ENCODE measurements around a stretch of chr17.

DNA sequence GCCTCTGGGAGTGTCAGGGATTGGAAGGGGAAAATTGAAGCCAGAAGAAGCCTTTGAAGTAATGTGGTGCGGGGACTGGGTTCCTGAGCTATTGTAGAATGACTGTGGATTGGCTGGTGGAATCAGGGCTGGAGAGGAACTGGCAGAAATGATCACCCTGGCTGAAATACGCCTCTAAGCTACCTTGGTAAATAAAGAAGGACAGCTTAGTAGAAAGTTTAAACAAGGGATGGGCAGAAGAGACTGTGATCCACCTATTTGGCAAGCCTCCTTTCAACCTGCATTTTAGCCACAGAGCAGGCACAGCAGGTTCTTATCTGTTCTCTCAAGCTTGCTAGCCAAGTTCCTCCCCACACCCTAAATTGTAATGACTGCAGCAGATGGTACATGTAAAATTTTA is 10.9 kb downstream of the EPN2 start:
- PRO-cap, result no peak
- RRBS, 2 experiments, result no CpG with 5 or more reads among the region's 2 CpGs

DNA sequence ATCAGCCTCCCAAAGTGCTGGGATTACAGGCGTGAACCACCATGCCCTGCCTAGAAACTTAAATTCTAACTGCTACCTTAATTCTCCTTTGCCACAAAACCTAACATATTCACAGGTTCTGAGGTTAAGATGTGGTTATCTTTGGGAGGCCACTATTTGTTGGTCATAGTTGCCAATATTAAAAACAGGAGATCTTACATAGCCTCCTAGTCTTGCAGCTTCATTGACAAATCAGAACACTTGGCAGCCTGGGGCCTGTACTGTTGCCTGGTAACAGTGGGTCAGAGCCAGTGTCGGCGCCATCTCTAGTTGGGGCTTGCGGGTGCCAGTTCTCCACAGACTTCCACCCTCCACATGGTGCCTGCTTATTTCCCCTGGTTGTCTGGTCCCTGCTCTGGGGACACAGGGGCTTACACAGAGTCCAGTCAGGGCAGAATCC is 13.2 kb downstream of the EPN2 start:
- PRO-cap, result no peak
- RRBS, 2 experiments, result no CpG with 5 or more reads among the region's 4 CpGs

GRCh38 chr17:19254665-19255337 is 17.6 kb downstream of the EPN2 start:
- PRO-cap, result no peak
- RRBS, 2 experiments, result no CpG with 5 or more reads among the region's 6 CpGs

- PRO-cap, result no peak
- RRBS, 2 experiments, result no CpG with 5 or more reads among the region's 2 CpGs
Measured at GRCh38 chr17:19316850-19317061, 45.8 kb downstream of the B9D1 start.

- PRO-cap, result no peak
- RRBS, 2 experiments, result no CpG with 5 or more reads among the region's 5 CpGs
Measured at GRCh38 chr17:19338516-19339284, 23.8 kb downstream of the B9D1 start.

- PRO-cap, result no peak
- RRBS, 2 experiments, result 66 to 78% methylated on average over 3 of the region's 21 CpGs
Measured at GRCh38 chr17:19752536-19753489, 4.7 kb upstream of the ALDH3A1 start.

GRCh38 chr17:19795946-19796353 is 47.9 kb upstream of the ALDH3A1 start:
- PRO-cap, result no peak
- RRBS, 2 experiments, result no CpG with 5 or more reads among the region's 8 CpGs

DNA sequence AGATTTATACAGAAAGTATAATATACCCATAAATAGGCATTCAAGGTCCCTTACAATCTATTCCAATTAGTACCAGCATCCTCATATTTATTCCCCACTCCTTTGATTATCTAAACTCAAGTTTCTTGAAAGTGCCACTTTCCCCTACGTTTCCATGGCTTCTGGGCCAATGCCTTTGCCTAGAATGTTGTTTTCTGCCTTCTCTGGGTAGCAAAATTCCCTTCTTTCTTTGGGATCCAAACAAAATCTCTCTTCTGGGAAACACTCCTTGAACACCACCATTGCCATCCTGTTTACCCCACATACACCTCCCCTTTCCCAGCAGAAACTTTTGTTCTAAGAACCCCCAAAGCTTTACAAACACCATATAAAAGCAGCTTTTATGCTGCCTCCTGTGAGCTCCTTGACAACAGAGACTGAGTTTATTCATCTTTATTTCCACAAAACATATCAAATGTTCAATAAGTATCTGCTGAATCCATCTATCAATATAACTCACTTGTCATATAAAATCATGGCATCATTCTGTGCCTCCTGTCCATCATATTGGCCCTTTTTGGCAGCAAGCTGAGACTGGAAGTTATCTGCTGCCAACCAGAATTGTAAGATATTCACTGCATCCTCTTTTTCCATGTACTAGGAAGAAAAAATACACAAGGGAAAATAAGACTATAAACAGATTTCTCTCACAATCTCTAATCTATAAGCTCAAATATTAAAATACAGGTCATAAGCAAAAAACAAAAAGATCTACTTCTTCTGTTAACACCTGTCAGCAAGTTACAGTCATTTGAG is 38.2 kb downstream of the AKAP10 start:
- PRO-cap, result no peak
- RRBS, 2 experiments, result no CpG with 5 or more reads among the region's 1 CpG

- PRO-cap, result no peak
- RRBS, 2 experiments, result no CpG with 5 or more reads among the region's 3 CpGs
Measured at GRCh38 chr17:19966253-19967015, 11.2 kb downstream of the AKAP10 start.

DNA sequence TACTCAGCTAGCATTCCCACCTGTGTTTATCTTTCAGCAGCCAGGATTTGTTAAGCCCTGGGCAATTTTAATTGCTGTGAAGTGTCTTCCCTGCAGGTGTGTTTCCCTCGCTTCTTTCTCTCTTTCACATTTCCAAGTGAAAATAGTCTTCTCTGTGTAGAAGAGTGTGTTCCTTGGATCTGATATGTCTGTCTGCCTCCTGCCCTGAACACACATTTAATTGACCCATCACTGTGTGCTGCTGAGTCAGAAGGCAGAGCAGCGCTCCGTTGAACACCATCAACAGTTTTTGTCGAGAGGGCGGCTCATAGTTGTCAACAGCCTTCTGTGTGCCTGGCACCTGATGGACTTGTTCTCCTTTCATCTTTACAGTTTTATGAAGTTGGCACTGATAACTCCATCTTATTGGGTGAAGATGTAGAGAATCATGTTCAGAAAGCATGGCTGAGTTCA is 83.3 kb downstream of the SPECC1 start:
- PRO-cap, result no peak
- RRBS, 2 experiments, result no CpG with 5 or more reads among the region's 5 CpGs

GRCh38 chr17:20204430-20204924 is 195.3 kb downstream of the SPECC1 start:
- PRO-cap, result no peak
- RRBS, 2 experiments, result no CpG with 5 or more reads among the region's 11 CpGs

GRCh38 chr17:20263460-20264004 is 203.8 kb downstream of the LGALS9B start:
- PRO-cap, result no peak
- RRBS, 2 experiments, result no CpG with 5 or more reads among the region's 5 CpGs

DNA sequence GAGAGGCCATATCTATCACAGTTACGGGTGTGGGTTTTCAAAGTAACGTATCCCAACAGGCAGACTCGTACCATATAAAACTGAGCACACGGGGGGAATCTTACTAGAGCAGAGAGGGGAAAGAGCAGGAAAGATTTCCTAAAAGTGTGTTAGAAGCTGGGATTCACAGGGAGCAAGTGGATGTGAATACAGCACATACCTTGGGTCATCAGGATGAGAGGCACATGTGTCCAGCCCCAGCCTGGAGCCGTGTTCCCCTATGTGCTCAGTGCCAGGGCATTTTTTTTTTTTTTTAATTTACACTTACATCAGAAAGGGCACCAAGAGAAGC is 166.2 kb downstream of the LGALS9B start:
- PRO-cap, result no peak
- RRBS, 2 experiments, result no CpG with 5 or more reads among the region's 5 CpGs

GRCh38 chr17:20313700-20314352 is 153.5 kb downstream of the LGALS9B start:
- PRO-cap, result no peak
- RRBS, 2 experiments, result no CpG with 5 or more reads among the region's 10 CpGs

GRCh38 chr17:20851714-20852014 is 191.1 kb downstream of the USP22 start:
- PRO-cap, result unidirectional peak, plus-strand start at chr17:20851918
- RRBS, 2 experiments, result no CpG with 5 or more reads among the region's 10 CpGs

DNA sequence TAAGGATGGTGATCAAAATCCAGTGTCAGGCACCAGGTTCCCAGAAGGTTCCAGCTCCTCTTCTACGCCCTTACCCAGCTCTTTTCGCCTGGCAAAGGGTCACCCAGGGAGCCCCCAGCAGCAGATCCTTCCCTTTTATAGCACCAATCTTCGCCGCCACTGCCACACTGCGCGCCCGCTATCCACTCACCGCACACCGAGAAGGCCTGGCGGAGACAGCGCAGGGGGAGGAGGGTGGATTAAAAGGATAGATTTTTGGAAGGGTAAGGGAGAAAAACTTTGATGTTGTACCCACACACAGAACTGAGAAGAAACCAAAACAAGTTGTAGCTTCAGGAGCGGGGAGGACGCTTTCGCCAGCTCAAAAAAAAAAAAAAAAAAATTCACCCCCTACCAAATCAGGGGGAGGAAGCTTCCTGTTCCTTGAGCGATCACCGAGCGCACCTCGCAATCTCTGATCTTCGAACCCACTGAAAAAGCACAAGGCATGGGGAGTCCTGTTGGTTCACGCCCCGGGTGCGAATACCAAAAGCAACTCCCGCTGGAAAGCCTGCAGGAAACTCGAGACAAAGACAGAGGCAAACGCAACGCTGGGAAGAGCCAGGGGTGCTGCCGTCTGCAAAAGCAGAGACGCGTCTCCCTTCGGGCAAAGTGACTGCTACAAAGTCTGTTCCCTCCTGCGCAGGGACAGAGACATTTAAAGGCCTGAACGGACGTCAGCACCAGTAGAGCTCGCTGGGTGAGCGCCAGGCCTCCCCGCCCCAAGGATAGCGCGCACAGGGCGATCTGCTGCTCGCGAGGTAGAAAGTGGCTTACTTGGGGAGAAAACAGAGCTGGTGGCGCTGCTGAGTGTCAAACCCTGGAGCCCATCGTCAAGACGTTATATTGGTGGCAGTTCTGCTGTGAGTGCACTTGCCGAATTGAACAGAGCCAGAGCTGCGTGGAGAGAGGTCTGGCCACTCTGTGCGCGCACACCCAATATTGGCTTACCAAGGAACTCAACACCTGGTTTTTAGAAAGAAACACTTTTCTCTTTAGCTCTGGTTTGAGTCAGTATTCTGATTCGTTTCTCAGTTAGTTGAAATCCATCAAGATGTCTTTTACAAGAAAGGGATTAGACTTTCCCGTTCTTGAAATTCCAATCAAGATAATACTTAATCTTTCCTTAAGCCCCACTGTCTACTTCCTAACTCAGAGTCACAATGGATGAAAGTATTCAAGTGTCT is 190.4 kb downstream of the USP22 start:
- PRO-cap, result bidirectional peak, plus-strand start at position 555 of the sequence, minus-strand start at position 472 of the sequence; bidirectional peak, plus-strand start at position 883 of the sequence, minus-strand start at position 809 of the sequence
- RRBS, 2 experiments, result no CpG with 5 or more reads among the region's 50 CpGs

GRCh38 chr17:21018701-21019604 is 23.9 kb downstream of the USP22 start:
- PRO-cap, result no peak
- RRBS, 2 experiments, result no CpG with 5 or more reads among the region's 15 CpGs

- PRO-cap, result no peak
- RRBS, 2 experiments, result 89 to 96% methylated on average over 3 of the region's 13 CpGs
Measured at GRCh38 chr17:21165922-21166955, 39.5 kb downstream of the DHRS7B start.

DNA sequence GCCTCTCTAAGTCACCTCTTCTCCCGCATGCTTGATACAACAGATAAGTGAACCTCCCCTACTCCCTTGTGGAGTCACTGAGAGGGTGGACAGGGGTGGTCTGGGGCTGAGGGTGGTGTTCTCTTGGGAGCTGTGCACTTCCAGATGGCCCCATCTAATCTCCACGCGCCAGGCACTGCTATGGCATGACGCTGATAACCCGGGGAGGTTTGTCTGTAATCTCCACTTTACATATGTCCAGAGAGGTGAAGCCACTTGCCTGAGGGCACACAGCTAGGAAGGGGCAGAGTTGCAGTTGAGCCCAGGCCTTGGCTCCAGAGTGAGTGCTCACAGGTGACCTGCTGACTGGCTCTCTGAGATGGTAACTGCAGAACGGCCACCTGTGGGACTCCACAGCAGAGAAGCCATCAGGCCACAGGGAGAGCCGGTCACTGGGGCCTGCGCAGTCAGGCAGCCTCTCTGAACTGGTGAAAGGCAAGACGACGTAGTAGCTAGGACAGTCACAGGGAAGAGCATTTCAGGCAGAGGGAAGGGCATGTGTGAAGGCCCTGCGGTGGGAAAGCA is 10.2 kb downstream of the MAP2K3 start:
- PRO-cap, result no peak
- RRBS, 2 experiments, result no CpG with 5 or more reads among the region's 11 CpGs

- PRO-cap, result no peak
- RRBS, 2 experiments, result no CpG with 5 or more reads among the region's 24 CpGs
Measured at GRCh38 chr17:21302842-21303712, 18.6 kb downstream of the MAP2K3 start.